Metastatic Breast Carcinoma in the Ovary (tissue), 3 donors: ENCODE data around the genes IFFO1 and SPSB2.

- PRO-cap, 3 experiments: no peak in any of the 3 experiments
These were observed 6.4 kb downstream of the NCAPD2 start for GRCh38 chr12:6500128-6500935.

DNA sequence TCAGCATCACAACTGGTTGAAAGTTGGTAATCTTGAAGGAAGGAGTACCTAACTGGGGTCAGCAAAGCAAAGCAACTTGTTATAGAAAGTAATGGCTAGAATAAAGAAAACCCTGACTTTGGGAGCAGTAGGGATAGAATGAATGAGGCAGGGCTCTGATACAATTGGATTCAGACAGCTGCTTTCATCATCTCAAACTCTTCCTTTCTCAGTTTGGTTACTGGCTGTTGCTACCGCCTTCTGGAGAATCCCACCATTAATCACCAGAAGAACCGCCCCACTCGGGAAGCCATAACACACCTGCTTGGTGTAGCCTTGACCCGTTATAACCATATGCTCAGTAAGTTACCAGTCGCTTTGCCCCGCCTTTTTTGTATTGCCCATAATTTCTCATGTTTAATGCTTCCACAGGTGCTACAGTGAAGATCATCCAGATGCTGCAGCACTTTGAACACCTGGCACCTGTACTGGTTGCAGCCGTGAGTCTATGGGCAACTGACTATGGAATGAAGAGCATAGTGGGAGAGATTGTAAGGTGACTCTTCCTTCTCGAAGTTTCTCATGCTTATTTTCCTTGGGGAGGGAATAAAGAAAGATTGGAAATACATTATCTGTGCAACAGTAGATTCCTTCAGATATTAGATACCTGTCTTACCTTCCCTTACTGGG is 20.1 kb upstream of the GAPDH start:
- PRO-cap, 3 experiments: no peak in any of the 3 experiments

DNA sequence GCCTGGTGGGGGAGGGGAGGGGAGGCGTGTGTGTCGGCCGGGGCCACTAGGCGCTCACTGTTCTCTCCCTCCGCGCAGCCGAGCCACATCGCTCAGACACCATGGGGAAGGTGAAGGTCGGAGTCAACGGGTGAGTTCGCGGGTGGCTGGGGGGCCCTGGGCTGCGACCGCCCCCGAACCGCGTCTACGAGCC is 311 bp downstream of the GAPDH start:
- PRO-cap, 3 experiments: no peak in any of the 3 experiments

GRCh38 chr12:6555206-6556127 is at the start of gene IFFO1:
Gene IFFO1, minus strand, starts transcription at chr12:6556042.
- PRO-cap, 3 experiments: peak in 3 of 3 experiments; most common minus-strand start chr12:6556042 (in 3)

GRCh38 chr12:6582457-6583618 is 14.7 kb upstream of the NOP2 start:
- PRO-cap, 3 experiments: no peak in any of the 3 experiments

DNA sequence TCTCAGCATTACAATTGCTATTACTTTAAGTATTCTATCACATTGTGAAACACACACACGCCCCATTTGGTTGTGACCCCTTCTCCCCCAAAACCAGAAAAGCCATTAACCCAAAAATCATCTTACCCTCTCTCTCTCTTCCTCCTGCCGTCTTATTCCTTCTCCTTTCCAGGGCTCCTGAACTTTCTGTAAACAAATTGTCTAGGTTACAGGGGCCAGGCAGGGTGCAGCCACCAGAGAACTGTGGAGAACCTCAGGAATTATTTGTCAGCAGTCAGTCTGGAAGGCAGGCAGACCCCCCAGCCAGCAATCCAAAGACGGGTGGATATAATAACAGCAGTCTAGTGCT is 1.2 kb downstream of the ZNF384 start:
- PRO-cap, 3 experiments: no peak in any of the 3 experiments

- PRO-cap, 3 experiments: no peak in any of the 3 experiments
These were observed 8.2 kb upstream of the PIANP start for GRCh38 chr12:6708549-6709385.

DNA sequence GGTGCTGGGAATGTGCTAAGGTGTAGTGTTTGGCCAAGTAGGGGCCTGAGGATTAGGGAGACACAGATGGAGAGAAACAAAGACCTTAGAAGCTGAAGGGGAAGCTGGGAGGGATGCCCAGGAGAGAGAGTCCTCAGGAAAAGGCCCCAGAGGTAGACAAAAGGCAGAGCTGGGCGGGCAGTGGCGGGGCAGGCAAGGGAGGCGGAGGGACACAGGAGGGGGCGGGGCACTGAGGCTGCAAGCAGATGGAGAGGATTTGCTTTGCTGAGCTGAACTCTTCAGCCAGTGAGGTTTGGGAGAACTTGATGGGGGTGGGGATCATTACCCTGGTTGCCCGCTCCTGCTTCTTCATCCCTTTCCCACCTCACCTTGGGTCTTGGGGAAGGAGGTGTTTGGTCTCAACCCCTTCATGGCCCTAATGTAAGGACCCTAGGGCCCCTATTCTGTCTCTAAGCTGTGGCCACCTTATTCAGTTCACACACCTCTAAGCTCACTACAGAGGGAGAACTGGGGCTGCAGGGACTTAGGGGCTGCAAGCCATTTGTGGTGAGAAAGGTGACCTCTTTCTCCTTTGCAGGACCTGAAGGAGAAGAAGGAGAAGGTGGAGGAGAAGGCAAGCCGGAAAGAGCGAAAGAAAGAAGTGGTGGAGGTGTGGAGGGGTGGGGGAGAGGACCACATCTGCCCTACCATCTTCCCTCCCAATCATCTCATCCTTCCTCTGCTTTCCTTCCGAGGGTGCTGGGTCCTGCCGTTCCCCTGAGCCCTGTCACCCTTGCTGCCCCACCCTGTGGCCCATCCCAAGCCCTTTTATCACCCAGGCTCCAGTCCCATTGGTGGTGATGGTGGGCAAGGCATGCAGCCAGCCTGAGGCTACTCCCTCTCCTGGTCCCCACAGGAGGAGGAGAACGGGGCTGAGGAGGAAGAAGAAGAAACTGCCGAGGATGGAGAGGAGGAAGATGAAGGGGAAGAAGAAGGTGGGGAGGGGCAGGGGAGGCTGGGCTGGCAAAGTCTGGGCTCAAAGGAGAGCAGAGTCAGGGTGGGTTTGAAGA is 3.0 kb upstream of the LAG3 start:
- PRO-cap, 3 experiments: no peak in any of the 3 experiments

DNA sequence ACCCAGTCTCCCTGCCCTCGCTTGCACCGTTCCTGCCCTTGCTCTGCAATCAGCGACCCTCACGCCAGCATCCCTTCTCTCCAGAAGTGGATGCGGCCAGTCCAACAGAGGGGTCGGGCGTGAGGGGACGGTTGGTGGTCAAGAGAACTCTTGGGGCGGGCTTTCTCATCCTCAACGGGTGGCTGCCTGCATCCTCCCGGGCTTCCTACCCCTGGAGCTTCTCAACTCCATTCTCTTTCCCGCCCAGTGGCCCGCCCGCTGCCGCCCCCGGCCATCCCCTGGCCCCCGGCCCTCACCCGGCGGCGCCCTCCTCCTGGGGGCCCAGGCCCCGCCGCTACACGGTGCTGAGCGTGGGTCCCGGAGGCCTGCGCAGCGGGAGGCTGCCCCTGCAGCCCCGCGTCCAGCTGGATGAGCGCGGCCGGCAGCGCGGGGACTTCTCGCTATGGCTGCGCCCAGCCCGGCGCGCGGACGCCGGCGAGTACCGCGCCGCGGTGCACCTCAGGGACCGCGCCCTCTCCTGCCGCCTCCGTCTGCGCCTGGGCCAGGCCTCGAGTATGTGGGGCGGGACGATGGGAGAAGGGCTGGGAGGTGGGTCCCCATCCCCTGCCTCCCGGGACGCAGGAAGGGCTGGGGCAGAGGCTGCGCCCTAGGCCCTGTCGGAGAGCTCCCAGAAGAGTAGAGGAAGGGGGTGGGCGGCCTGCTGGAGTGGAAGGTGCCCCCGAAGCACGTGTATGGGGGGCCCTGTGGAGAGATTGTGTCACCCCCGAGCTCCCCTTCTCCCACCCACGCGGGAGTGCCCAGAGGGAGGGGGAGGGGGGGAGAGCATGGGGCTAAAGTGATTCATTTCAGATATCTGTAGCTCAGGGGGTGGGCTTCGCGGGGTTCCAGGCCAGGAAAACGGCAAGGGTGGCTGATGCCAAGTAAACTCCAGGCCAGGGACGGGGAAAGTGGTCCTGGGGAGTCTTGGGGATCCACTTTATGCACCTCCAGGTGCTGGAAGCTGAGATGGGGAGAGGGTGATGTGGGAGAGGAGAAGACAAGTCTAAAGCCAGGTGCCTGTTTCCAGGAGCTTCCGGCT is 1.5 kb downstream of the LAG3 start:
- PRO-cap, 3 experiments: no peak in any of the 3 experiments

DNA sequence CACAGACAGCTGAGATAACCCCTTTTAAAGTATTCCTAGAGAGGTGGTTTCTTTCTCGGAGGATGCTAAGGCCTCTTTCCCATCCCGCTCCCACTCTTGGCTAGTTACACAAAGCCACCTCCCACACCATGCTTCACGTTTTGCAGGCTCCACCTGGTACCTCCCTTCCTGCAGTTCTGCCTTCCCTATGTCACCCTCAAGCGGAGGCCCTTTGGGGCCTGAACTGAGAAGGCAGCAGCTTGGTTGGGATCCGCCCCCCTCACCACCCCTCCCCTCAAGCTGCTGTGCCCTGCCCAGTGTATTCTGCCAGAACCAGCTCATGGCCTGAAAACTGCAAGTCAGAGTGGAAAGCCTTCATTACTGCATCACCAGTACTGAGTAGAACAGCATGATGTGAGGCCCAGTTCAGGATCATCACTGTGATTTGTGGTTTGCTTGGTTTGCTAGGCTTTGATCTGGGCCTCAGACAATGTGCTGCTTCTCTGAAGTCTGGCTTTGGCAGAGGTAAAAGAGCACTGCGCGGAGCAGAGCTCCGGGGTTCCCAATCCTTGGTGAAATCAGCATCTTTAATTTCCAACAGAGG is 1.1 kb downstream of the USP5 start:
- PRO-cap, 3 experiments: no peak in any of the 3 experiments

GRCh38 chr12:6873019-6874283 is at the start of gene SPSB2:
Gene SPSB2, minus strand, starts transcription at chr12:6873303.
- PRO-cap, 3 experiments: peak in 3 of 3 experiments; most common plus-strand start chr12:6873456 (in 1); most common minus-strand start chr12:6873287 (in 1)

DNA sequence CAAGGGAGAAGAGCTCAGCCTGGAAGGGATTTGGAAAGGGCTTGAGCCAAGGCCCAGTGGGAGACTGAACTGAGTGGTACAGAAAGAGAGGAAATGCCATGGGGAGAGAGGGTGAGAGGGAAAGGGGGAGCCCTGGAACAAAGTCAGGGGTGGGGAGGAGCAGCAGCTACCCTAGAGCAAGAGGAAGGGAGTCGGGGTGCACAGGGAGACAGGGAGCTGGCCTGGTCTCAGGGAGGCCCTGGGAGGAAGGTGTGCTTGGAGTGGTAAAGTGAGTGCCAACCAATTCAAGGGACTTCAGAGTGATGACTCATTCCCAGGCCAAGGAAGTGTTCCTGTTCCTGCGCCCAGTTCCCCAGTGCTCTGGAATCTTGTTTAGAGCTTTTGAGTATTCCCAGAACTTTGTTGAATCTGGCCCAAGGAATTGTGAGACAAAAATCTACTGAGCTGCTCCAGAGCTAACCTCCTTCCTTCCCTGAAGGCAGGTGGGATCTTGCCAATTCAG is 2.4 kb upstream of the ATN1 start:
- PRO-cap, 3 experiments: peak in 3 of 3 experiments; most common plus-strand start position 347 of the sequence (in 1); most common minus-strand start position 253 of the sequence (in 3)

DNA sequence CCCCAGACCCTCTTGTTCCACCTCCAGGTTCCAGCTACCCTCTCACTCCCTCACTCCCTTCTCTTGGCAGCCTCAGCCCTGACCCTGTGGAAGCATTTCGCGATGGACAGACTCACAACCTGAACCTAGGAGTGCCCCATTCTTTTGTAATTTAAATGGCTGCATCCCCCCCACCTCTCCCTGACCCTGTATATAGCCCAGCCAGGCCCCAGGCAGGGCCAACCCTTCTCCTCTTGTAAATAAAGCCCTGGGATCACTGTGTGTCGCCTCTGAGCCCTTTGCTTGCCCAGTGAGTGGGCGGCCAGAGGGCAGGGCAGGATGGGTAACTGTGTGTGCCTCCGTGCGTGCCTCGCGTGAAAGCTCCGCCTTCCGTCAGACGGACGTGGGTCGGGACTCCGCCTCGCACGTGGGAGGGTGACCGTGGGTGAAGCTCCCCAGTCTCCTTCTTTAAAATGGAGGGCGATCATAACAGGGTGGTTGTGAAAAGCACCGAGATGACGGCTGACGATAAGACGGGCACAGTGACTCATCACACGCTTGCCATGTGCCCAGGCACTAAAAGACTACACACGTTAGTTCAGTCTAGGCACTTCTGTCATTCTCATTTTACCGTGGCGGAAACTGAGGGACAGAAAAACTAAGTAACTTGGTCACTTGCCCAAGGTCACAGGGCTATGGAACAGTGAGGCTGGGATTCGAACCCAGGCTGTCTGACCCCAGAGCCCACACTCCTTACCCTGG is 9.2 kb downstream of the PHB2 start:
- PRO-cap, 3 experiments: peak in 3 of 3 experiments; most common plus-strand start position 375 of the sequence (in 2); most common minus-strand start position 288 of the sequence (in 1)

GRCh38 chr12:7005999-7006350 is 12.3 kb downstream of the LPCAT3 start:
- PRO-cap, 3 experiments: peak in 2 of 3 experiments; most common minus-strand start chr12:7006194 (in 2)

DNA sequence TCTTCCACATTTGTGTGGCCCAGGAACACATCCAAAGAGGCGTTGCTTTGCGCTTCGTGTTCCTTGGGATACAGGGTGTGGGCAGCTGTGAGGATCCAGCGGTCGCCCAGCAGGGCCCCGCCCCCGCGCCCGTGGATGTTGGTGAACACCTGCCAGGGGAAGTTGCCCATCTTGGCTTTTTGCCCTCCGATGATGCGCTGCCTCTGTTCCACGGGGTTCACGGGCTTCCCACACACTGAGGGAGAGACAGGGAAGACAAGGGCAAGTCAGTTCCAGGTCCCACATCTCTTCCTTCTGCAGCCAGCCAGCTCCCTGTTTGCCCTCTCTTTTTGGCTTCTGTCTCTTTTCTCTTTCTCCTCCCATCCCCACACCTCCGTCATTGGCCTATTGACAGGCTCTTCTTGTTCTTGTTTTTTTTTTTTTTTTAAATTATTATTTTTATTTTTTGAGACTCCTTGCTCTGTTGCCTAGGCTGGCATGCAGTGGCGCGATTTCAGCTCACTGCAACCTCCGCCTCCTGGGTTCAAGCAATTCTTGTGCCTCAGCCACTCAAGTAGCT is 11.1 kb downstream of the C1R start:
- PRO-cap, 3 experiments: no peak in any of the 3 experiments

DNA sequence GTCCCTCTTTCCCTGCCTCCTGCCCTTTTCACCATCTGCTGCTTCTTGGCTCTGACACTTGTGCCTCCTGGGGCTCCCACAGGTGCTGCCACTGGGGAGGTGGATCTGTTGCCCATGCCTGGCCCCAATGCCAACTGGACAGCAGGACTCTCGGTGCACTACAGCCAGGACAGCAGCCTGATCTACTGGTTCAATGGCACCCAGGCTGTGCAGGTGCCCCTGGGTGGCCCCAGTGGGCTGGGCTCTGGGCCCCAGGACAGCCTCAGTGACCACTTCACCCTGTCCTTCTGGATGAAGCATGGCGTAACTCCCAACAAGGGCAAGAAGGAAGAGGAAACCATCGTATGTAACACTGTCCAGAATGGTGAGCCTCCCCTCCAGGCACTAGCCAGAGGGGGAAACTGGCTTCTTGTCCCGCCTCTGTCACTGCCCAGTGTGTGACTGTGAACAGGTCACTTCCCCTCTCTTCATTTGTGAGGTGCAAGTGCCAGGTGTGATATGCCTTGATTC is 6.6 kb downstream of the CLSTN3 start:
- PRO-cap, 3 experiments: no peak in any of the 3 experiments

DNA sequence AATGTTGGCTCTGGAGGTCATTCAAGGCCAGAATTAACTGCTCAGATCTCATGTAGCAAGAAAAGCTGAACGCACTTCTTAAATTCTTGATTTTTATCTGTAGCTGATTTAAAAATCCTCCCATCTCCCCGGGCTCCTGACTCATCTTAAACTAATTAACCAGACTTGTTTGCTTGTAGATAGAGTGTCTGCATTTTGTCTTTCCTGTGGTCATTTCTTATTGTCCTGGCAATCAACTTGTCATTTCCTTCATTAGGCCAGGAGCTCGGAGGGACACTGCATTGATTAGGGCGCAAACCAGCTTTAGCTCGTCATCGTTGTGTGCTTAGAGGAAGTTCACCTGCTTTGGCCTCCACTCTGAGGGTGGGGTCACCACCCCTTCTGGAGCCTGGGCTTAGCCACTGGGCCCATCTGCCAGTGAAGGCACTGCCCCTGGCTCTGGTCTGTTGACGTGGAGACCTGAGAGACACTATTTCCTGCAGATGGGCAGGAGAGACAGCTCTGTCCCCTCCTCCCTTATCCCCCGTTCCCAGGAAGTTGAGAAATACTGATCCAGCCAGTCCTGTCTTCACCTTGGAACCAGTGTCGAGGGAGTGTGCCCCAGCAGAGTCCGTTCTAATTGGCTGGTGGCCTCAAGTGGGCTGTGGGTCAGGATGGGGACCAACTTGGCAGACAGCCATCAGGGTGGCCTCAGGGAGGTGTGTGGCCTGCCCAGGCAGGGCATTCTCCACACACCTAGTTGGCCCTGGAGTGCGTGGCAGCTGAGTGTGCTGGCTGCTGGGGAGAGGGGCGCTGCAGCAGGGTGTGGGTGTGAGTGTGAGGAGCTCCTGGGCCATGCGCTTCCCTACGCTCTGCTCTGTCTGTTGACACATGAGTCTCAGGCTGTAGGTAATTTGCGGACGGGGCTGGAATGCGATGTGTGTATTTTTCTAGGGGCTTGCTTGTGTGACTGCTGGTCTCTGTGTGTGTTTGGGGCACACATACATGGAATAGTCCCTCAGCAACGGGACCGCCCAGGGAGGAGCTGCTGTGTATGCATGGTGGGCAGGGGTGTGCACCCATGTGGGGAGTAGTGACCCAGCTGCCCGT is 25.3 kb downstream of the CLSTN3 start:
- PRO-cap, 3 experiments: peak in 1 of 3 experiments; most common plus-strand start position 730 of the sequence (in 1); most common minus-strand start position 448 of the sequence (in 1)

GRCh38 chr12:7369184-7369752 is 65.4 kb downstream of the ACSM4 start:
- PRO-cap, 3 experiments: peak in 3 of 3 experiments; most common plus-strand start chr12:7369509 (in 1); most common minus-strand start chr12:7369401 (in 1)

GRCh38 chr12:7512651-7512955 is 9.0 kb upstream of the CD163 start:
- PRO-cap, 3 experiments: no peak in any of the 3 experiments

DNA sequence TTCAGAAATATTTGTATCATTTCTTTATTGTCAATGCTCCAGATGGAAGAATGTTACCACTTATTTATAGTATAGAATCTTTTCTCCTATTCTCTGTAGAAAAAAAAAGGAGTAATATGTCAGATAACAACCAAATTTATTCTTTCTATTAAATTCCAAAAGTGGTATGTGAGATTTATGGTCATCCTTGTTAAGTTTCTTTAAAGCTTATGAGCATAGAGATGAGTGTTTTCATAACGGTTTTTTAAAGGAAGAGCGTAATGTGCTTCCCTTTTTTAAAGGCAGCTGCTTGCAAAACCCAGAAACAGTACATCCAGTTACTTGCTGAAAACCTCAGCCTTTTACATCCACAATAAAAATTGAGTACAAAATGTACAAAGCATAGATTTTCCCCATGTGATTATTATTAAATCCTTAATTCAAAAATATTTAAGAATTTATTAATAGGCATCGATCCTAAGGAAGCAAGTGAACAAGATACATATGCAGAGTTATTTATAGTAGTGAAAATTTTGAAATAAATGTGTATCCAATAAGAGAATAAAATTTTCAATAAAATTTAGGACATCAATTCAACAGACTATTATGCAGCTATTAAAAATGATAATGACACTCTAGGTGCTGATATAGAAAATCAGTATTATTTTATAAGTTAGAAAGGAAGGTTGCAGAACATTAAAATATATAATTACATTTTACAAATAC is 53.7 kb upstream of the CD163 start:
- PRO-cap, 3 experiments: peak in 3 of 3 experiments; most common minus-strand start position 202 of the sequence (in 3)